M059J (cell line): ENCODE data around the genes DGCR8 and LZTR1.

- RAMPAGE, long total RNA, result no peak
These were observed 481 bp upstream of the COMT start for GRCh38 chr22:19940974-19941608.

GRCh38 chr22:19958915-19960044, 17.7 kb upstream of the TXNRD2 start:
- RAMPAGE, long total RNA, result no peak

GRCh38 chr22:19991207-19991567, 25.4 kb downstream of the ARVCF start:
- RAMPAGE, long total RNA, result no peak

- RAMPAGE, long total RNA, result no peak
These were observed 21.0 kb downstream of the ARVCF start for GRCh38 chr22:19995542-19996069.

DNA sequence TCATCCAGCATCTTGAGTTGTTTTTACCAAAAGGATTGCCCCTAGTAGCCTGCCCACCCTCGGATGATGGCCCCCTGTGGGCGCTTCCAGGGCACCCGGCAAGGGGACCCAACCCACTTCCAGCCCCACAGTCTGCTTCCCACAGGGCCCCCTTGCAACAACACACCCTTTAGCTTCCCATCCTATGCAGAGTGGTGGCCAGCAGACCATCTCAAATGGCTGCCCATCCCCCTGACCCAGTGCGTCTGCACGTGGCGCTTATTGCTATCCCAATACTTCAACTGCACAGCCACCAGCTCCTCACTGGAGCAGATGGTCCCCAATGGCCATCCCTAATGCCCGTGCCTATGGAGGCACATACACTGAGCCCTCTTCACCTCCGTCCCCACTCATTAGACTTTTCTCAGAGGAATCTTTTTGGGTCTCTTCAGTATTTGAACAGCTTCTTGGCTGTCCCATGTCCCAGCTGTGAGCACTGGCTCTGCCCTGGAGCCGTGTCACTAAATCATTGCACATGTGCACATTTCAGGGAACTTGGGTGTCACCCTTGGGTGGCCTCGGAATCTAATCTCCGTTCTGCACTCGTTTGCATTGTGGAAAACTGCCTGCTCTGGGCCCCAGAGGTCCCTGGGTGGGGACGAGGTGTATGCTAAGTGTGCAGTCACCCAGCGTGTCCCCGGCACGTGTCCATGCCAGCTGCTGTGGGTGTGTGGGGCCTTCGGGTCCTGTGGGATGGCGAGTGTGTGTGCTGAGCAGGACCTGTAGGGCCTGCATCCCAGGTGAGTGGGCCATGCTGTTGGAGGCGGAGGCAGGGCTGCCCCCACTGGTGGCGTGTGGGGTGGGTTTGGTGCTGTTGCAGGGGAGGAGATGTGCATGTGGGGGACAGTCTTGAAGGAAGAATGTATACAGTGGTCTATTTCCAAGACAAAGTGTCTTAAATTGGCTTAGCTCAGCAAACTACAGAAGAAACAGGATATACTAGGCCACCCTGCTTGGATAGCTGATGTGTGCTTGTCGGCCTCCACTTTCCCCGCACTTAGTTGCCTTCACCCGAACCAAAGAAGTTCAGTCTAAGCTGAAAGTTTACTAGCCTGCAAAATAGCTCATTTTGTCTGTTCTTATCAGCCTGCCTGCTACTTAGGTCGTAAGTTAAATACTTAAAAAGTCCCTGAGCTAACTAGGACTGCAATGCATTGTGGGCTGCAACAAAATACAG, 14.4 kb downstream of the TANGO2 start:
- RAMPAGE, long total RNA, result no peak

GRCh38 chr22:20079604-20080912, at the start of gene DGCR8:
Gene DGCR8 (plus strand): TSS chr22:20080241.
- RAMPAGE, long total RNA, result no peak

DNA sequence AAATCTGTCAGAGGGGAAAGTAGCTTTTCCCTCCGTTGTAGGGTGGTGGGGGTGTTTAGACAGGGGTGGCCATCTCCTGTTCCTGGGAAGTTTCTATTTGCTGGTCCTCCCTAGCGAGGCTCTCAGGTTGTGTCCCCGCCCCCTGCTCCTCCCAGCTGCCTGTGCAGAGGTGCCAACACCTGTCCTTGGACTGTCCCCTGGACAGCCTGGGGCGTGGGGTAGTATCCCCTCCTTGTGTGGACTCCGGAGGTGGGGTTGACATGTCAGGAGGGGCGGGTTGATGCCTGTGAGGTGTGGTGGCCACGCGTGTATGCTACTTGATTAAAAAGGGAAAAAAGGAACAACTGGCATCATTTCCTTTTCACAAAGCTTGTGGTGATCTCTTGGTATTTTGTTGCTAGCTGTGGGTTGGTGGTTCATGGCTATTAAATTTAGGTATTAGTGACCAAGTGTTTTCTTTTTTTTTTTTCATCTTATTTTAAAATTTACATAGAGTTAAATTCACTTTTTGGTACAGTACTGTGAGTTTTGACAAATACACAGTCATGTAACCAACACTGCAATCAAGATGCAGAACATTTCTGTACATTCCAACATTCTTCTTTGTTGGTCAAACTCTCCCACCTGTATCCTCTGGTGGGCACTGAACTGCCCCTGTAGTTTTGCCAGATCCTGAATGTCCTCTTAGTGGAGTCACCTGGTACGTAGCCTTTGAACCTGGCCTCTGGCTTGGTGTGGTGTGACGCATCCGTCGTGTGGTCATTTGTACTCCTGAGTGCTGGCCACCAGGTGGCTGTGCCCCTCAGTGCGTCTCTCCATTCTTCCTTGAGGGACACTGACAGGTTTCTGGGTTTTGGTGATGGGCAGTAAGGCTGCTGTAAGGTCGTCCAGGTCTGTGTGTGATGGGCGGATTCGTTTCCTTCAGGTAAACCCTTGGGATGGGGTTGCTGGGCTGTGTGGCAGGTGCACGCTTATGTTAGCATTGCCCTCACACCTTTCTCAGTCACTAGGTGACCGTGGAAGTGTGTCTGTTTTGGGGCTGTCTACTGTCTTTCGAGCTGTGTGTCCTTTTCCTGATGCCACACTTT, 13.9 kb upstream of the RANBP1 start:
- RAMPAGE, long total RNA, result no peak

DNA sequence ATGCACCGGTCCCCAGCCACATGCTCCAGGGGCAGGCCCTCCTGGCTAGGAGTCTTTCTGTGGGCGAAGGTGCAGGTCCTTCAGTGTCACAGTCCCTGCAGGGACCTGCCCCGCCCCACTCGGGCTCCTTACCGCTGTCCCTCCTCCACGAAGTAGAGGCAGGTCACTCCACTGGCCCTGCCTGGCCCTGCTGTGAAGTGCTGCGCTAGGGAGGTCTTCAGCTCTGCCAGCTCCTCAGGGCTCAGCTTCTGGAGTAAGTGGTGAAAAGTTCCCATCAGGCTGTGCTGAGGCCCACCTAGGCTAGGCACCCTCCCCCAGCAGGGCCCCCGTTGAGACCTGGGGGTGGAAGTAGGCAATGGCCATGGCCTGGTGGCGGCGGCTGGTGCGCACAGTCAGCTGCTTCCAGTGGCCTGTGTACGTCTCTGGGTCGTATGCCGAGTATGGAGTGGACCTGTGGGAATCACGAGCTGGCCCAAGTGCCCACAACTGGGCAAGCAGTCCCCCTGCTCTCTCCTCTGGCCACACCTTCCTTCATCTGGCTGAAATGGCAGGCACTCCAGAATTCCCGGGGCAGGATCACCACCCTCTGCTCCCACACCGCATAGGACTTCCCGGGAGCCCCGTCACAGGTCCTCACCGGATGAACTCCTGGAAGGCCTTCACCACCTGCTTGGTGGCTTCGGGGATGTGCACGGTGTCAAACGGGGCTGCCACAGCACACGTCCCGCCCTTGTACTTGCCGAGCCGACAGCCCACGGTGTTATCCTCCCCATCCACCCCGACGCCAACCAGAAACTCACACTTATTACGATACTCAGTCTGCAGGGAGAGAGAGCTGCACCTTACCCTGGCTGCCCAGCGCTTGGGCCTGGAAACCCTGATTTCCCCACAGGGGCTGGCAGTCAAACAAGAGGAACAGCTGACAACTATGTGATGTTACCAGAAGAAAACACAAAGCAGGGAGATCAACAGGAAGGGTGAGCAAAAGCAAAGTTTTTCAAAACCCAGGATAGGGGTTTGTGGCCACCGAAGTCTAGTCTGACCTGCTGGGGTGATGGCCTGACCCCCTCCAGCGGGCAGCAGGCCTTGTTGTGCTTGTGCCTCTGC, 922 bp upstream of the RANBP1 start:
- RAMPAGE, long total RNA, result no peak

GRCh38 chr22:20418068-20418711, 19.4 kb downstream of the SCARF2 start:
- RAMPAGE, long total RNA, result no peak

GRCh38 chr22:20430510-20431710, 6.7 kb downstream of the SCARF2 start:
- RAMPAGE, long total RNA, result no peak

- RAMPAGE, long total RNA, result no peak
These were observed 12.5 kb downstream of the KLHL22 start for GRCh38 chr22:20482961-20483655.

- RAMPAGE, long total RNA, result no peak
These were observed 5.6 kb downstream of the KLHL22 start for GRCh38 chr22:20489879-20490536.

- RAMPAGE, long total RNA, result no peak
These were observed 577 bp downstream of the MED15 start for GRCh38 chr22:20507792-20508581.

DNA sequence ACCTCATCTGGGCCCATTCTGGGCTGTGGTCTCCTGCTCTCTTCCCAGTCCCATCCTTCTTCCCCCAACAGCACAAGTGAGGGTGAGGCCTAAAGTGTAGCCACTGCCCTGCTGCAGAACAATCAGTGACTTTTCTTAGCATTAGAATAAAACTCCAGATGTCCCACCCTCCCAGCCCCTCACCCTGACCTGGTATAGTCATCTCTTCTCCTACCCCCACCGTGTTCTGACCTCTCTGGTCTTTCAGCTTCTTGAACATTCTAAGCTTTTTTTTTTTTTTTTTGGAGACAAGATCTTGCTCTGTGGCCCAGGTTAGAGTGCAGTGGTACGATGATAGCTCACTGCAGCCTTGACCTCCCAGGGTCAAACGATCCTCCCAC, 4.3 kb downstream of the MED15 start:
- RAMPAGE, long total RNA, result no peak

GRCh38 chr22:20776400-20777012, 2.6 kb downstream of the SERPIND1 start:
- RAMPAGE, long total RNA, result no peak

DNA sequence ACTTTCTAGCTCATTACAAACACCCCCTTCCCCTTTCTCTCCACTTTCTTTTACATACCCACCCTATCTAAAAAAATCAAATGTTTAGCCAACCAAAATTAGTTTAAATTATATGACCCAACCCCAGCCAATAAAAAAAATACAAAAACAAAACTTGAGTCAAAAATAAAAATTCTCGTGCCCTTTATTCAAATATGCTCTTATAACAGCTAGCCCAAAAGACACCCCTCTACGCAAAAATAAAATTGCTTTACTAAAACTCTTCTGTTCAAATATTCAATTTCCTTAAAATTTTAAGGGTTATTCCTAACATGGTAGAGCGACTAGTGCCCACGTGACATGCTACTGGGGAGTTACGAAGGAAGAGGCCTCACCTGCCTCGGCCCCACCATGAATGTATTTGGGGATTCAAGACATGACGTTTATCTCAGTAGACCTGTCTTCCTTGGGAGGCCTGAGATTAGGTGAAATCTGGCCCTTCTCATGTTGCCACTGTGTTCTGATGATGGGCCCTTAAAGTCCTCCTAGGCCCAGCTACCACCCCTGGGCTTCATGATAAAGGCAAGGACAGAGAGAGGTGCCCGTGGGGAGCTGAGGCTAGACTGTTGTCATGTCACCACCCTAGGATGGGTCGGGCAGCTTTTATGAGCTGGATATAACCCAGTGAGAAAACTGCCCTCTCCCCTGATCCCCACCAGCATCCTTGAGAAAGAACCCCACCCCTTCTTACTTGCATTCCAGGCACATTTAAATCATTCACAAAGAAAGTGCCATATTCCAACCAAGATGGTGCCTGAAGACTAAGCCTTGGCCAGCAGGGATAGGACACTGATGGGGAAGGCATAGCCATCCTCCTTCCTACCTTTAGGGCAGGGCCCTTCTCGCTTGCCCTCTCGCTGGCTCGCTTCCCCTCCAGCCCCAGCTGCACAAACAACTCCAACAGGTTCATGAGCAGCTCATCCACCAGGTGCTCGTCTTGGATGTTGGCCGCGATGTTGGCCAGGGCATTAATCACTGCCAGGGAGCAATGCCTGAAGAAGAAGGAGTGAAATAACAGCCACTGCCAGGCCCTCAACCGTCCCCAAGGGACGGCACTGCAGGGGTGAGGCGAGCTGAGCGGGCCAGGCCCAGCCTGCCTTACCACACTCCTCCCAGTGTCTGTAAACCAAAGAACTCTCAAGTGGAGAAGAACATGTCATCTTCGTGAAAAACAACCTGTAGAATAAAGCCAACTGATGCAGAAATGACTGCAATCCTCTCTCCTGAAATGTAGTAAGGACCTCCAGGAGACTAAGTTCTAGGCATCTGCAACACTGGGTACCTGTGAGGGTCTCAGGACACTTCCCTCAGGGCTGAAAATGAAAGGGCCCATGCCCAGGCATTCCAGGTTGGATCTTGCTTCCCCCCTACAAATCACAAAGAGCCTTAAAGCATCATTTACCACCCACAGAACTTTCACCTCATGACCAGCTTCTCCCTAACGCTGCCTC, 21.9 kb downstream of the SERPIND1 start:
- RAMPAGE, long total RNA, result no peak

DNA sequence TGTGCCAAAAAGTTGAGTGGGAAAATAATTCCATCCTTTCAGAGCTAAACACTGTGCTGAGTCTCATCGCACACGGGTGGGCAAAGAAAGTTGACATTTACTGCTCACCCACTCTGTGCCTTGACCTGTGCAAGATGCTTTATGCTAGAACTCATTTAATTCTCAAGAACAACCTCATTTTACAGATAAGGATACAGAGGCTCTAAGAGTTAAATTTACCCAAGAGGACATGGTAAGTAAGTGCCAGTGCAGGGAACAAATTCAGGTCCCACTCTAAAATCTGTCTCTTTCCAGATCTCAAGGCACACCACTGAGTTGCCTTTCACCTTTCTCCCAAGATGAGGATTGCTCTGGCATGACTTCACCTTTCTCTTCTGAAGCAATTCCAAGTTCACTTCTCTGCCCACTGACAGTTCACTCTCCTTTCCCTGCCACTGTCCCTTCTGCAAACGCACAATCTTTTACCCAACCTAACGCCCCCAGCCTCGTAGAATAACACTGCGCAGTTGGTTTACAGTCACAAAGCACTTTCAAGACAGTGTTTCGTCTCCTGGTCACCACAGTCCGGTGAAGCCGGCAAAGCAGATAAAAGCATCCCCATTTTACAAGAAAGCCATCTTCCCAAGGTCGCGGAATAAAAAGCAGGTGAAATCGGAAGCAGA, 947 bp downstream of the PI4KA start:
- RAMPAGE, long total RNA, result no peak

DNA sequence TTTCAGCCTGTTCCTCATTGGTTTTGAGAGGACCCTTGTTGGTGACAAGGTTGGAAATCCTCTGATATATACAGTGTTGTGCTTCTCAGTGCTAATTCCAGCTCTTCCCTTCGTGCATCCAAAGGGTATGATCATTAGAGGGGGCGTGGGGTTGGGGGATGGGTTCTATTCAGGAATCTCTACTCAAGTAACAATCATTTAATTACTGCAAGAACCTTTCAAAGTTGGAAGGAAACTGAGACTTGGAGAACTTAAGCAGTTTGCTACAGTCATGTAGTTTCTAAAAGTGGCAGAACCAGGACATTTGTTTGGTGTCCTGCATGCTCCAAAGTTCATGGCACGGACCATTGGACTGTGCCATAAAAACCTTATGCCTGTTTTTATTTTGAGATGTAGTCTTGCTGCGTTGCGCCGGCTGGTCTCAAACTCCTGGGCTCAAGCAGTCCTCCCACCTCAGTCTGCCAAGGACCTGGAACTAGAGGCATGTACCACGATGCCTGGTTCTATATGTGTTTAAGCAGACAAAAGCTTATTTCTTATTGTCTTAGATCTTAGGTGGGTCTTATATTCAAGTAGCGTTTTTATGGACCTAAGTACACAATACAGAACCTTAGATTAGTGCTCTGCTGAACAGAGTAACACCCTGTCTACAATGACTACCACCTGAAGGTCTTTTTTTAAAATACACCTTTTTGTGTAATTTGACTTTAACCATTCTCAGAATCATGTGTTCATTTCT, 18.6 kb upstream of the AIFM3 start:
- RAMPAGE, long total RNA, result no peak

DNA sequence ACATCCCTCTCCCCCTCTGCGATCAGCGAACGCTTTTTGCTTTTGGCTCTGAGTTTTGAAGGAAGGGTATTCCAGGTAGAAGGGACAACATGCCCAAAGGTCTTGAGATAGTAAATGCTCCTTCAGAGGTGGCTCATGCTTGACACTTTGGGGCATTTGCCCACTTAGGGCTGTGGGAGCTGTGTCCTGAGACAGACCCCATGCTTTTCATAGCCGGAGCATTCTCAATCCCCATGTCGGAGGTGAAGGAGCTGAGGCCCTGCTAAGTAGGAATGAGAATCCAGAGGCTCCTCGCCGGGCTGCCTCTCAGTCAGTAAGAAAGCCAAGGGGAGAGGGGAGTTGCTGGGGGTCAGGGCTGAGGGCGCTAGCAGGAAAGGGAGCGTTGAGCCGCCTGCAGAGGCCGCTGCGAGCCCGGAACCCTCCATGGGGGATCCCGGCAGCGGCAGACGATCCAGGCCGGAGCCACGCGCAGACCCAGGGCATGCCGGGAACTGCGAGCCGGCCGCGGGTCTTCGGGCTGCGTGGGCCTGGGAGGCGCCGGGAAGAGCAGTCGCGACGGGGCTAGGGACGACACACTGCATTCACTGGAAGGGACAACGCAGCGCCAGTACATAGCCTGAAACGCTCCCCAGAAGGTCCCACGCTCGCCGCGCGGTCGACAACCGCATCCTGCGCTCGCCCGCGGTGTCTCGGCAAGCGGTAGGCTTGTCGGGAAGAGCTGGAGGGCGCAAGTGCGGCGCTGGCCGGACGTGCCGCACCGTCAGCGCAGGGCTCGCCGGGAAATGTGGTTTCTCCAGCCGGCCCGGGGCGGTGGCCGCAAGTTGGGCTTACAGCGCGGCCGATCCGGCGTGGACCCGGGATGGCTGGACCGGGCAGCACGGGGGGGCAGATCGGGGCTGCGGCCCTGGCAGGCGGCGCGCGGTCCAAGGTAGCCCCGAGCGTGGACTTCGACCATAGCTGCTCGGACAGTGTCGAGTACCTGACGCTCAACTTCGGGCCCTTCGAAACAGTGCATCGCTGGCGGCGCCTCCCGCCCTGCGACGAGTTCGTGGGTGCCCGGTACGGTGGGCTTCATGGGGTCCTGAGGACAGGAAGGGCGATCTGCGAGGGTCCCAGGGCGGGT, at the start of gene LZTR1:
LZTR1 (plus strand) TSS at position 785 of the 1,123 bp plus-strand sequence.
- RAMPAGE, long total RNA, result no peak

DNA sequence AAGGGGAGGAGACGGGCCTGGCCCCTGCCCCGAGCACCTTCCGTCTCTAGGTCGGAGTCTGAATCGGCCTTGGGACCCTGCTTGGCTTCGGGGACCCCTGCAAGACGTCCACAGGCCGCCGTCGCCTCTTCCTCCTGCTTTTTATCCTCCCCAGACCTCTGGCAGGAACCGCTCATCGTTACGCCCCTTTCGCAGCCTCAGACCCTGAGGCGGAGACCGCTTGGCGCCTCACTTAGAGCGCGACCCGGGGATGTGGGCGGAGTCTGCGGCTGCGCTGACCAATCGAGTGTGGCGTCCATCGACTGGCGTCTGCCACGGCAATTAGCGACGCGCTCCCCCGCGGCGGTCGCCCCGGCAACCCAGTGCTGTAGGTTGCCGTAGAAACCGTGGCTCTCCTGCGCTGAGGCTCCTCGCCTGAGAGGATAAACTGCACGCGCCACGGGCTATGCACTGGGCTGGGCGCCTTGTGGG, 888 bp upstream of the P2RX6 start:
- RAMPAGE, long total RNA, result no peak